Occipital lobe (tissue), 2 donors: ENCODE measurements around a stretch of chr15.

DNA sequence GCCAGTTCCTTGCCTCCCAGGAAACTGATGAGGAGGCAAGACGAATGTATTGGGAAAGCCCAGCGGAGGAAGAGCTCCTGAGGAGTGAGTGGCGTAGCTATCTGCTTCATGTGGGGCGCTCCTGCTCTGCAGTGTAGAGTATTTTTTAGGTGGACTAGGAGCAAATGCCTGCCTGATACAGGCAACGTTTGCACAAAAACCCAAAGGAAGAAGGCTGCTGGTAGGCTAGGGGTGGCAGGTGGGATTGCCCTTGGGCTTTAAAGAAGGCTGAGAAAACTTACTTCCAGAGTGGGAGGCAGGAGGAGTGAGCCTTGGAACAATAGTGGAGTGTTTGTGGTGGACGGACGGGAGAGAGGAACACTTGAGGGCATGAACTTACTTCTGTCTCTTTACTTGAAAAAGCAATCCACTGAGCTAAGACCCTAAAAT lies 14.4 kb downstream of the ABHD2 start:
- RAMPAGE, long total RNA = no peak

- RAMPAGE, long total RNA = no peak
Observed at GRCh38 chr15:89106146-89106709, 18.0 kb downstream of the ABHD2 start.

DNA sequence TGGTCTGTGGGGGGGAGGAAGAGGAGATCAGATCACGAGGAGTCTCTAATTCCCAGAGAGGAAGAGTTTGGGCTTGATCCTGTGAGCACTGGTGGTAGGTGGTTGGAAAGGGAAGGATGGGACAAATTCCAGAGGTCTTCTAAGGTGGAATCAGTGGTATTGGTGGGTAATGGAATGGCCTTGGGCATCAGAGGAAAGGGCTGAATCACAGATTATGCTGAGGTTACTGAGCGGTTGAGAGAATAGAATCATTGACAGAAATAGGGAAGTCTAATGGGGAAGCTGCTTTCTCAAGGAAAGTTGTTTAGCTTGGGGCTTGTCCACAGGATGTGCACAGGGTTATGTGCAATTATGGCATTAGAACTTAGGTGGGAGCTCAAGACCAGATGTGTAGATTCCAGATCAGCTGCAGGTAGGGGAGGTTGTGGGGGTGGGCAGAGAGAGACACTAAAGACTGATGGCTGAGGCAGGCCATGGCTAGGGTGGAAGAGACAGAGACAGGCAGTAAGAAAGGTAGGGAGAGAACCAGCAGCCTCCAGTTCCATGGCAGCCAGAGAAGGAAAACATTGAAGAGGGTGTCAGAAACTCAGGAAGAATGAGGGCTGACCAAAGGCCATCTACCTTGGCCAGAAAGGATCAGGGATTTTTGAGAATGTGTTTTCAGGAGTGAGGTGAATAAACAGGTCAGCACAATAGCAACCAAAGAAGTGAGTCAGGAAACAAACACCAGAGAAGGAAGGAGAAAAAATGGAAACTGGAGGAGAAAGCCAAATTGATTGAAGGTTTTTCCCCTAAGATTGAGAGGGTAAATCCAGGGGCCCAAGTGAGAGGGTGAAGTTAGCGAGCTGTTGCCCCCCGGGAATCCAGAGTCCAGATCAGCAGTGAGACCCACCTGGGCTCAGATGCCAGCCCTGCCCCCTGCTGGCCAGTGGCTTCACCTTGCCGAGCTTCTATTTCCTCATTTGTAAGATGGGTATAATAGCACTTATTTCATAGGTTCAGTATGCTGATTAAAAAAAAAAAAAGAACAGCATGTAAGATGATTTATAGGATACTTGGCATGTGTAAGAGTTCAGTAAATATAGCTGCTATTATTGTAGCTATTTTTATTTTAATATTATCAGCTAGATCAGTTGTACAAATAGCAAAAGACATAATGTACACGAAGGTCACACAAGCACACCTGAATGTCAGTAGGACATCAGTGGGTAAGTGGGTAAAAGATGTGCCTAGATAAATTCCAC lies 40.9 kb downstream of the ABHD2 start:
- RAMPAGE, long total RNA = no peak

- RAMPAGE, long total RNA = no peak
Observed at GRCh38 chr15:89167774-89168323, 53.5 kb downstream of the RLBP1 start.

- RAMPAGE, long total RNA = no peak
Observed at GRCh38 chr15:89178215-89178695, 43.1 kb downstream of the RLBP1 start.

DNA sequence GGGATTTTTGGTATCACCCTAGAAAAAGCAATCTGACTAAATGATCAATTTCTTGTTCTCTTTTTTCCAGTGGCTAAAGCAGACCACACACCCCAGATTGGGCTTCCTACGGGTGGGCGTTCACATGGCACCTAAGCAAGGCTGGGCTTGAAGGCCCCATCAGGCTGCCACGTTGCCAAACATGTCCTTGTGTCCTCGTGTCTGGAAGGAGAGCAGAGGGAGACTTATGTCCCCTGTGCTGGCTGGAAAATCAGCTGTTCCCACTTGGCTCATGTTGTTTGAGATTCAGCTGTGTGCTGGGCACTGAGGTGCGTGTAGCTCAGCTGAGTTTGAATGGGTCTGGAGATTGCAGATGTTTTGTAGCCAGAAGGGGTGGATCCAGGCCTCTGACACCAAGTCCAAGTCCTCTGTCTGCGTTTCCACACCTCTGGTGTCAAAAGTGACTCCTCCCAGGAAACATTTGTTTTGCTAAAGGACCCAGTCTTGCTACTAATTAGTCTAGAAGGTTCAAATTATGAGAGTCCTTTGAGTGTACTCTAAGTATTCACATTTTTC lies 34.6 kb downstream of the RLBP1 start:
- RAMPAGE, long total RNA = no peak

DNA sequence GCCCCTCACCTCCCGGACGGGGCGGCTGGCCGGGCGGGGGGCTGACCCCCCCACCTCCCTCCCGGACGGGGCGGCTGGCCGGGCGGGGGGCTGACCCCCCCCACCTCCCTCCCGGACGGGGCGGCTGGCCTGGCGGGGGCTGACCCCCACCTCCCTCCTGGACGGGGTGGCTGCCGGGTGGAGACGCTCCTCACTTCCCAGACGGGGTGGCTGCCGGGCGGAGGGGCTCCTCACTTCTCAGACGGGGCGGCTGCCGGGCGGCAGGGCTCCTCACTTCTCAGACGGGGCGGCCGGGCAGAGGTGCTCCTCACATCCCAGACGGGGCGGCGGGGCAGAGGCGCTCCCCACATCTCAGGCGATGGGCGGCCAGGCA lies 37.8 kb downstream of the POLG start:
- RAMPAGE, long total RNA = no peak

- RAMPAGE, long total RNA = no peak
Observed at GRCh38 chr15:89318848-89319516, 15.6 kb downstream of the POLG start.

- RAMPAGE, long total RNA = no peak
Observed at GRCh38 chr15:89319517-89320771, 14.7 kb downstream of the POLG start.

- RAMPAGE, long total RNA = no peak
Observed at GRCh38 chr15:89632822-89634093, 22.0 kb downstream of the KIF7 start.

DNA sequence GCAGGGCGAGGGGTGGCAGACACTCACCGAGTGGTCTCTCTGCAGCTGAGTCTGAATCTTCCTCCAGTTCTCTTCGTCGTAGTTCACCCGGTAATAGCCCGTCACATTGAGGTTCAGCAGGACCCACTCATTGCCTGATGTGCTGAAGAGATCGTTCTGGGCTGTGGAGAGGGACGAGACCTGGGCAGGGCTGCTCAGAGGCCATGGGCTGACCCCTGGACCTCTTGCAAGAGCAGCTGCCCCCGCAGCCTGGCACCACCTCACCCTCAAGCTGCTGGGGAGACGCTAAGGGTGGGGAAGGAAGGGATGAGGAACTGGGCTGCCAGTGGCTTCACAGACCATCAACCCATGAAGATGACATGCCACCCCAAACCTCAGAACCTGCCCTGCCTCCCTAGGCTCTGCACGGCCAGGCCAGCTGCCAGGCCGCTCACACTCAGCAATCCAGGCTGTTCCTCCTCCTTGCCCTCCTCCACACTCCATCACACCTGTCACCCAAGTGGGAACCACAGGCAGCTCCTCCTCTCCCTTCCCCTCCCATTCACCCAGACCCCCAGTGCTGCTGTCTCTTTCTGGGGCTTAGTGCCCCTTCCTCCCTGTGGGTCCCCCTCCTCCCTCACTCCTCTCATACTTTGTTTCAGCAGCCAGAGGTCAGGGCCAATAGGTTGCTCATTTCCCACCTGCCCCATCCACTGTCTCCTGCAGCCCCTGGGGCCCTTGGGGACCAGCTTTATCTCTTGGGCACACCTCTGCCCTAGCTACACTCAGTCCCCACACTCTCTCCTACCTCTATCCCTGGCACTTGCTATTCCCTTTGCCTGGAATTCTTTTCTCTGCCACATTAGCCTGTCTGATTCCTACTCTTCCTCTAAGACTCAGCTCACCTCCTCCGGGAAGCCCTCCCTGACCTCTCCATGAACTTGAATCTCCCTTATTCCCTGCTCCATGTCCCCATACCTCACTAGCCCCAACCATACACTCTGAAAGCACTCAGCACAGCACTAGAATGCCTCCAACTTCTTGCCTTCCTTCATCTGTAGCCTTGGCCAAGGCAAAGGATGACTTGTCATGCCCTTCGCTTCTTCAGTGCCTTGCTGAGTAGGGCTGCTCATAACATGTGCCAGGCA lies 14.9 kb downstream of the ANPEP start:
- RAMPAGE, long total RNA = no peak

DNA sequence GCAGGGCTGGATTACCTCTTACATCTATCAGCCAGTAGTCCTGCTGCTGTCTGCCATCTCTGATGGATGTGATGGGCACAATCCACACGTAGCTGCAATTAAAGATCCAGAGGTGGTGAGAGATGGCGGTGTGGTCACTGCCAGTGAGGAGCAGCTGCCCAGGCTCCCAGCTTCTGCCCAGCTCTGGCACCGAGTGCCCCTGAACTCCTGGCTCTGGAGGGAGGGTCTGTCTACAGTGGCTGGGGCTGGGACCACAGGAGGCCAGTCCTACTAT lies 13.6 kb downstream of the ANPEP start:
- RAMPAGE, long total RNA = no peak

DNA sequence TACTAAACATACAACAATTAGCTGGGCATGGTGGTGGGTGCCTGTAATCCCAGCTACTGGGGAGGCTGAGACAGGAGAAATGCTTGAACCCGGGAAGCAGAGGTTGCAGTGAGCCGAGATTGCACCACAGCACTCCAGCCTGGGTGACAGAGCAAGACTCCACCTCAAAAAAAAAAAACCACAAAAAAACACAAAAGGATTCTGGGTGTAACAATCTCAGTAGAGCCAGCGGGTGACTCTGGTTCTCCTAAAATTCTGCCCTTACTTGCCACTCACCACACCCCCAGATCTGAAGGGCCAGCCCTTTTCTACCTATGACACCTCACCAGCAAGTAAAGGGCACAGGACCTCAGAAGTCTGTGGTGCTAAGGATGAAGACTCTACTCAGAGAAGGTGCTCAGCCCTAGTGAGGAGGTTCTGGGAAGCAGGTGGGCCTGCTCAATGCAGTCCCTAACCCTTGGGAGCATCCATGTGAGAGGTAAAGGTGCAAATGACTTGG lies 20.1 kb upstream of the ANPEP start:
- RAMPAGE, long total RNA = no peak

- RAMPAGE, long total RNA = no peak
Observed at GRCh38 chr15:89910856-89911678, 1.7 kb downstream of the ARPIN start.

DNA sequence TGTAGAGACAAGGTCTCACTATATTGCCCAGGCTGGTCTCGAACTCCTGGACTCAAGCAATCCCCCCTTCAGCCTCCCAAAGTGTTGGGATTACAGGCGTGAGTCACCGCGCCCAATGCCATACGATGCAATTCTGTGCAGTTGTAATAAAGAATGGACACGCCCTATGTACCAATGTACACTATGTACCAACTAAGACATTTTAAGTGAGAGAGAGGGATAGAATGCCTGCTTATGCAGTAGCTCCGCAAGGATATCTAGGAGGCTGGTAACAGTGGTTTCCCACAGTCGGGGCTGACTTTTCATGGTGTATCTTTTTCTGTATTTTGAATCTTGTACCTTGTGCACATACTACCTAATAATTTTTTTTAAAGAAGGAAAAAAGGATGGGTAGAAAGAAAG lies 14.7 kb downstream of the ZNF710 start:
- RAMPAGE, long total RNA = no peak

DNA sequence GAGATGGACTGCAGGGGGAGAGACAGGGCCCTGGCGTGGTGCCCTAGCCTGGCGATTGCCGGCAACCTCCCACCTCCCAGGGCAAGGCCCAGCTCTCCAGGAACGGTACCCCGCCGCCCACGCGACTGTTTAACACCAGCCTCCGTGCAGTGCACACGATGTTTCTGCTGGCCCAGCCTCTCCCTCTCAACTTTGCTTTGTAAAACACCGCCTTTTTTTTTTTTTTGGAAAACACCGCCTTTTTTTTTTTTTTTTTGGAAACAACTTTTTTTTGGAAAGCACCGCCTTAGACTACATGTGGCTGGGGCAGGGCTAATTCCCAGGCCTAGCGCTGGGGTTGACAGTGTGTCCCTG lies 14.7 kb downstream of the IDH2 start:
- RAMPAGE, long total RNA = no peak

GRCh38 chr15:90087922-90088422 lies 14.3 kb downstream of the IDH2 start:
- RAMPAGE, long total RNA = no peak

DNA sequence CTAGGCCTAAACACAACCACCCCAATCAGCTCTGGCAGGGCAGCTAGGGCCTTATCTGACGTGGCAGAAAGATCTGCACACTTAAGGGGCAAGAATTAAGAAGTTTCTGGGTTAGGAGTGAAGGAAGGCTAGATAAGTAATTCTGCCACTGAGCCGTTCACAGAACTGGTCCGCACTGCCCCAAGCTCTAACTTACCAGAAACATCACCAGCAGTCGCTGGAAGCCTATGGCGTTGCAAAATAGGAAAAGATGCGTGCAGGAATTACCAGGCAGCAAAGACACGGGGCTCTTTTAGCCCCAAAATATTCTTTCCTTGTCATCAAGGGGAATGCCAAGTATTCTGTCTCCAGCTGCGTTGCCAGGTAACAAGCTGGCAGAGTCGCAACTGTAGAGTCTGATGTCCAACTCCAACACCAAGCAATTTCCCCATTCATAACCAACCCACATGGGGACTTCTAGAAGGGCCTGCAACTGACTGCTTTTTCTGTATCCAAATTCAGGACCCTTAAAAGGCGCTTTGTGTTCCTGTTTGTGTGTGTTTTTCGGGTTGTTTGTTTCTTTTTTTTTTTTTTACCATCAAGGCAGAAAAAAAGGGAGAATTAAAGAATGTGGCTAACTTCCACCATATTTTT lies 1.8 kb downstream of the IDH2 start:
- RAMPAGE, long total RNA = no peak

DNA sequence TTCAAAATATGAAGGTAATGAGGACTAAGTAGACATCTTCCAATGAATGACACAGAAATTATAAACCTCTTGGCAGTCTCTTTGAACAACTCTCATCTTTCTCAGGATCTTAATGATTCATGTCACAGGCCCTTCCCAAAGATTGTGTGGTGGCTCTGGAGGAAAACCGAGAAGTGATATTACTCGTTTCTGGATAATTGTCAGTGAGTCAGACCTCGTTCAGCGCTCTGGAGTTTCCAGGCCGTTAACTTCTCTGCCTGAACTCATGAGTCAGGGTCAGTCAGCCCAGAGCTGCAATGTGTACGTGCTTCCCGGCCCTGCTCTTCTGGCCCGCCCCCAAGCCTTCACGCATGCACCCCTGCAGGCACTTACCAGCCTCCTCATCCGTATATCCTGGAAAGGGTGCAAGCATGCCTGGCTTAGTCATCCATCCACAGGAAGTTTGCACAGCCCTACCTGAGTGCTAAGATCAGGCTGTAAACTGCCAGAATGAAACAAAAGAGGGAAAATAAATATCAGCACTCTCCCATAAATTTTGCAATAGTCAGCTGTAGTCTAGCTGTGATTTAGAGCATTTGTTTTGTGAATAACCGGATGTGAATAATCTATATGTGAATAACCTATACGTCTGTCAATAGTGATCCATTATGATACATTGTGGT lies 35.4 kb upstream of the SEMA4B start:
- RAMPAGE, long total RNA = no peak

DNA sequence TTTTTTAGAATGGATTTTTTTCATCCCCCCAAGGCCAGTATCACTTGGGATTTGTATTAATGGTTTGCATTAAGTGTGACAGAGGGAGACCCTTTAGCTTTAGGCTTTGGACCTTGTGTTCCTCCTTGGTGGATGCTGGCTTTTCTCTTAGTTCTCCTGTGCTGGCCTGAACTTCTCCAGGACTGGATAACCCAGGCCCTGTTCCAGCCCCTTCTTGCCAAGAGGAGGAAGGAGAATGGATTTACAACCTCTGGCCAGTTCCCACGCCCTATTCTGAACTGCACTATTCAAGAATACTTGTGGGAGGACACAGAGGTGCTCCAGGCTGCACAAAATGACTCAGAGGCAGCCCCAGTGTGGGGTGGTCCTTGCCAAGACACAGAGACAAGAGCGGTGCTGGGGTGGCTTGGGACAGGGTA lies 36.5 kb upstream of the ZNF774 start:
- RAMPAGE, long total RNA = no peak